HT1080 (cell line): ENCODE measurements around the genes ZG16 and PRRT2.

DNA sequence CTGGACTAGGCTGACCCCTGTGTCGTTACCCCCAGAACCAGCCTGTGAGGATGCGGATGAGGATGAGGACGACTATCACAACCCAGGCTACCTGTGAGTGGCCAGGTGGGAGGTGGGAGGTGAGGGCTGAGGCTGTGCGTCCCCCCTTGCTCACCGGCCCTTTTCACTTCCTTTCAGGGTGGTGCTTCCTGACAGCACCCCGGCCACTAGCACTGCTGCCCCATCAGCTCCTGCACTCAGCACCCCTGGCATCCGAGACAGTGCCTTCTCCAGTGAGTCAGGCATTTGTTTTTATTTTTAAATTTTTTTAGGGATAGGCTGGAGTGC lies 1.7 kb downstream of the LAT start:
RAMPAGE:
- cytosol, long total RNA: no peak
- long total RNA: no peak
- nucleus, long total RNA: no peak

RAMPAGE:
- cytosol, long total RNA: no peak
- long total RNA: no peak
- nucleus, long total RNA: no peak
Measured at GRCh38 chr16:29139349-29140177, 154.7 kb downstream of the LAT start.

DNA sequence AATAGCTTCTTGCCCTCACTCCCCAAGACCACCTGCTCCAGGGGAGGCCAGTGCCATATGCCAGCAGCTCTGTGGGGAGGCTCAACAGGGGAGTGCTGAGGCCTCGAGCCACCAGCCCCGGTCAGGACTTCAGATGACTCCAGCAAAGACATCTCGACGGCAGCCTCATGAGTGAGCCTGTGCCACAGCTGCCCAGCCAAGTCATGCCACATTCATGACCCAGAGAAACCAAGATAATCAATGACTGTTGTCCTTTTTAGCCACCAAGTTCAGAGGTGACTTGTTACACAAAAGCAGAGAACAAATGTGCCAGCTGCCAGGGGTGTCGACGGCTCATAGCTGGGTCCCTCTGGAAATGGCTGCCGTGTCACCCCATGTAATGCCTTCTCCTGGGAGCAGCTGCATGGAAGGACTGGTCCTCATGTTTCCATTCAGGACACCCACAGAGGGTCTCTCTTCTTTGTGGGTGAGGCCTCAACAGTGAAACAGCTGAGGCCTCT lies 162.2 kb downstream of the LAT start:
RAMPAGE:
- cytosol, long total RNA: no peak
- long total RNA: no peak
- nucleus, long total RNA: no peak

GRCh38 chr16:29148162-29148743 lies 163.4 kb downstream of the LAT start:
RAMPAGE:
- cytosol, long total RNA: no peak
- long total RNA: no peak
- nucleus, long total RNA: no peak

GRCh38 chr16:29157665-29158469 lies 173.0 kb downstream of the LAT start:
RAMPAGE:
- cytosol, long total RNA: no peak
- long total RNA: no peak
- nucleus, long total RNA: no peak

DNA sequence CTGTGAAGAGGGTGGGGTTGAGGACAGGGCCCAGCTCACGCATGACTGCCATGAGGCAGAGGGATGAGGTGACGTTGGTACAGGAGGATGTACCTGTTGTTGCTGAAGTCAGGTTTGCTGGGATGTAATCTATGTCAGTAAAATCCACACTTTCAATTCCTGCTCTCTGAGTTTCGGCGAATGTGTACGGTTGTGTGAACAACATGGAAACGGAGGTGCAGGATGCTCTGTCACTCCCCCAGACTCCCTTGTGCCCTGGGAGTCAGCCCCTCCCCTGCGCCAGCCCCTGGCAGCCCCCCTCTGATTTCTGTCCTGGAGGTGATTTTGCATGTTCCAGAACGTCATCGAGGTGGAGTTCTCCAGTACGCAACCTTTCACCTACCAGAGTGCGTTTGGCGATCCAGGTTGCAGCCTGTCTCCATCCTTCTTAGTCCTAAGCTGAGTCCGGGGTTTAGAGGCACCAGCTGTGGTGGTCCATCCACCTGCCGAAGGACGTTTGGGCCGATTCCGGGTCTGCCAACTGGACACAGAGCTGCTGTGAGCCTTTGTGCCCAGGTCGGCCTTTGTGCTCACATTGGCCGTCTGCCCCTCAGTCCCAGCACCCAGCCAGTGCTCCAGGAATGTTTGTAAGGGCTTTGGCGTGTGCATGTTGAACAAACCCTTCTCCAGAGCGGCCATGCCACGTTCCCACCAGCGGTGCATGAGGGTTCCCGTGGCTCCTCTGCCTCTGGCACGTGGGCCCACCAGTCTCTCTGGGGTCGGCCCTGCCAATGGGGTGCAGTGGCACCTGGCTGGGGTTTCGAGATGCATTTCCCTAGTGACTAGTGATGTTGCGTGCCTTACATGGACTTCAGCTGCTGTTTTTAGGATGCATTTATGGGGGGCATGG lies 203.1 kb downstream of the NPIPB11 start:
RAMPAGE:
- cytosol, long total RNA: no peak
- long total RNA: no peak
- nucleus, long total RNA: no peak

GRCh38 chr16:29220287-29220999 lies 186.1 kb downstream of the NPIPB11 start:
RAMPAGE:
- cytosol, long total RNA: no peak
- long total RNA: no peak
- nucleus, long total RNA: no peak

DNA sequence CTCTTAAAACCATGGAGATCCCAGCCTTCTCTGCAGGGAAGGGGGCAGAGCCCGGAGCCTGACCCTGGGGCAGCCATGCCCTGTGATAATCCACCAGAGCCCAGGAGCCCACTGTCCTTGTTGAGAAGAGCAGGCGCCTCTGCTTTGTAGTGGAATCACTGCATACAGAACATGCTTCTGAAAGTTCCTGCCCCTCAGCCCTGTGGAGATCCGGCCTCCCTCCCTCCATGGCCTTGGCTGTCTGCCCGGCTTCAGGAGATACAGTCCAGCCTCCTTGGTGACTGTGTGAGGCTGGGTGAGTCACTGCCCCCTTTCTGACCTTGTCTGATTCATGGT lies 141.3 kb downstream of the NPIPB11 start:
RAMPAGE:
- cytosol, long total RNA: no peak
- long total RNA: no peak
- nucleus, long total RNA: no peak

GRCh38 chr16:29284938-29285852 lies 121.3 kb downstream of the NPIPB11 start:
RAMPAGE:
- cytosol, long total RNA: no peak
- long total RNA: no peak
- nucleus, long total RNA: no peak

DNA sequence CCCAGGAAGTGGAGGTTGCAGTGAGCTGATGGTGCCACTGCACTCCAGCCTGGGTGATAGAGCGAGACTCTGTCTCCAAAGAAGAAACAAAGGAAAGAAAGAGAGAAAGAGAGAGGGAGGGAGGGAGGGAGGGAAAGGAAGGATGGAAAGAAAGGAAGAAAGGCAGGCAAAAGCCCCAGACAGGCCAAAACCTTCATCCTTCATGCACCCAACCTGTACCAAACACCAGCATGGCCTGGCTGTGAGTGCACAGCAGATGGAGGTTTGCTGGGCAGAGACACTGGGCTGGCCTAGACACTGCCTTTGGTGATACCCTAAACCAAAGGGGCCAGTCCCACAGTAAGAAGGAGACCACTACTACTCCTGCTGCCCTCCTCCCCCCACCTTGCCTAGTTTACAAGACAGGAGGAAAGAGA lies 18.9 kb downstream of the QPRT start:
RAMPAGE:
- cytosol, long total RNA: no peak
- long total RNA: no peak
- nucleus, long total RNA: no peak

RAMPAGE:
- cytosol, long total RNA: no peak
- long total RNA: no peak
- nucleus, long total RNA: no peak
Measured at GRCh38 chr16:29698548-29699779, 20.0 kb downstream of the QPRT start.

DNA sequence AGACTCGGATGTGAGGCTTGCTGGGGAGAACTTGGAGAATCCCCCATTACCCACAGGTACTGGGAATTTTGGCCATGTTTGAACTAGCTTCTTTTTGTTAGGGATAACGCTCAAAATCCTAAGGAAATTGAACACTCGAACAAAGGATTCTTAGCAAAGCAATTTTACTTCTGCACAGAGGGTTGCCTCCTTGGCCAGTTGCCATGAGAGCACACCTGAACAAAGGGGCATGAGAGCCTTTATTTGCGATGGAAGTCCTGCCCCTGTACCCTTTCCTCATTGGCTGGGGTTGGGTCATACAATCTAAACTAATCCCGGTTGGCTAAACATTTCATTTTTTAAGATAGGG lies 30.6 kb downstream of the QPRT start:
RAMPAGE:
- cytosol, long total RNA: no peak
- long total RNA: no peak
- nucleus, long total RNA: no peak

RAMPAGE:
- cytosol, long total RNA: no peak
- long total RNA: no peak
- nucleus, long total RNA: no peak
Measured at GRCh38 chr16:29741881-29742144, 4.0 kb downstream of the C16orf54 start.

GRCh38 chr16:29743087-29743433 lies 2.7 kb downstream of the C16orf54 start:
RAMPAGE:
- cytosol, long total RNA: no peak
- long total RNA: no peak
- nucleus, long total RNA: no peak

DNA sequence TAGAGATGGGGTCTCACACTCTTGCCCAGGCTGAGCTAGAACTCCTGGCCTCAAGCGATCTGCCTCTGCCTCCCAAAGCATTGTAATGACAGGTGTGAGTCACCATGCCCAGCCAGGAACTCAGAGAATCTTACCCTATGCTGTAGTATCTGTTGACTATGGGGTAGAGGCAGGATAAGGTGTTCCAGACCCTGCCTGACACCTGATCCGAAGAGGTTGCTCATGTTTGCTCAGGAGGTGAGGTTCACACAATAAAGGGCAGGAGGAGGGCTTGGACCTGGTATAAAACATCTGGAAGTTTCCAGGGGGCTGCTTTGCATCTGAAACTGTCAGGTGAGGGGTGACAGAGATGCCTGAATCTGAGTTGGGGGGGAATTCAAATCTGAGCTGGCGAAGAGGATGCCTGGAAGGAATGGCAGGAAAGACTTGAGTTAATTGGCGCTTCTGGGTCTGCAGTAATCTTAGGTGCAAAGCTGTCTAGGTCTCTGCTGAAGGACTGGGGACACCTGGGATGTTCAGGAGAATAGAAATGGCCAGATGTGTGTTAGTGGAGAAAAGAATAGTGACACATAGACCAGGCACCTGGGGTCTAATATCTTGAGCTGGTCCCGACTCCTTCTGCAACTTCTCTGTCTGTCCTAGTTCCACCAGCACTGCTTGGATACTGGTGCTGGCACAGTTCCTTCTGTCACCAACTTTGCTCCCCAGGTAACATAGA lies at the start of gene ZG16:
TSS of gene ZG16 (plus strand) at position 283 of the 718 bp plus-strand sequence.
RAMPAGE:
- cytosol, long total RNA: no peak
- long total RNA: no peak
- nucleus, long total RNA: no peak

DNA sequence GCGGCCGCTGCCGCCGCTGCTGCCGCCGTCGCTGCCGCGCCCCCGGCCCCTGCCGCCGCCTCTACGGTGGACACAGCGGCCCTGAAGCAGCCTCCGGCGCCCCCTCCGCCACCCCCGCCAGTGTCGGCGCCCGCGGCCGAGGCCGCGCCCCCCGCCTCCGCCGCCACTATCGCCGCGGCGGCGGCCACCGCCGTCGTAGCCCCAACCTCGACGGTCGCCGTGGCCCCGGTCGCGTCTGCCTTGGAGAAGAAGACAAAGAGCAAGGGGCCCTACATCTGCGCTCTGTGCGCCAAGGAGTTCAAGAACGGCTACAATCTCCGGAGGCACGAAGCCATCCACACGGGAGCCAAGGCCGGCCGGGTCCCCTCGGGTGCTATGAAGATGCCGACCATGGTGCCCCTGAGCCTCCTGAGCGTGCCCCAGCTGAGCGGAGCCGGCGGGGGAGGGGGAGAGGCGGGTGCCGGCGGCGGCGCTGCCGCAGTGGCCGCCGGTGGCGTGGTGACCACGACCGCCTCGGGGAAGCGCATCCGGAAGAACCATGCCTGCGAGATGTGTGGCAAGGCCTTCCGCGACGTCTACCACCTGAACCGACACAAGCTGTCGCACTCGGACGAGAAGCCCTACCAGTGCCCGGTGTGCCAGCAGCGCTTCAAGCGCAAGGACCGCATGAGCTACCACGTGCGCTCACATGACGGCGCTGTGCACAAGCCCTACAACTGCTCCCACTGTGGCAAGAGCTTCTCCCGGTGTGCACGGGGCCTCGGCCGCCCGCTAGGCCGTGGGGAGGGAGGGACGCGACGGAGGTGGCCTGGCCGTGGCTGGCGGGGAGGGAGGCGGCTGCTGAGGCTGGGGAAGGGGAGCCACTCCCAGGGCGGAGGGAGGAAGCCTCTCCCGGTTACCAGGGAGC lies 1.0 kb downstream of the MAZ start:
RAMPAGE:
- cytosol, long total RNA: no peak
- long total RNA: no peak
- nucleus, long total RNA: no peak

GRCh38 chr16:29811754-29812901 lies at the start of gene PRRT2:
TSS of gene PRRT2 (plus strand) at chr16:29812193.
RAMPAGE:
- cytosol, long total RNA: no peak
- long total RNA: no peak
- nucleus, long total RNA: no peak

DNA sequence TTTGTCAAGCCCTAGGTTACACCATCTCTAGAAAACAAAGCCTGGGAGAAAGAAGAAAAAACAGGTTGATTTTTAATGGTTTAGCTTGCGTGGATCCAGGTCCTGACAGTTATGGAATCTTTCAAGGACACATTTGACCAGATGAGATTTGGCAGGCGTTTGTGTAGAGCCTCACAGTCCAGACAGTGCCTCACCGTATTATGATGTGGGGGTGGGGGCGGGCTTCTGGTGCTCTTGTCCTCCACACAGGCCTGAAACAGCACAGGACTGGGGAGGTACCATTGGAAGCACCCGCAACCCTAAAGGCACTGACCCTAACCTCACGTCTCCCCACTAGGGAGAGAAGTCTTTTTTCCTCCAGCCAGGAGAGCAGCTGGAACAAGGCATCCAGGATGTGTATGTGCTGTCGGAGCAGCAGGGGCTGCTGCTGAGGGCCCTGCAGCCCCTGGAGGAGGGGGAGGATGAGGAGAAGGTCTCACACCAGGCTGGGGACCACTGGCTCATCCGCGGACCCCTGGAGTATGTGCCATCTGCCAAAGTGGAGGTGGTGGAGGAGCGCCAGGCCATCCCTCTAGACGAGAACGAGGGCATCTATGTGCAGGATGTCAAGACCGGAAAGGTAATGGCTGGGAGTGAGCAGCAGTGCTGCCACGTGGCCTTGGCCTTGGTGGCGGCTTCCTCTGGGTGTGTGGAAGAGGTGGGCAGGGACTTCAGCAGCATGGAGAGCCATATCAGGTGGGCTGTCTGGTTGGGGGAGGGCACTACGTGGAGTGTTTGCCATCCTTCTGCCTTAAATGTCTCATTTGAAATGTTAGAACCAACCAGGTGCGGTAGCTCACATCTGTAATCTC lies 19.8 kb downstream of the MVP start:
RAMPAGE:
- cytosol, long total RNA: no peak
- long total RNA: no peak
- nucleus, long total RNA: no peak

RAMPAGE:
- cytosol, long total RNA: no peak
- long total RNA: no peak
- nucleus, long total RNA: no peak
Measured at GRCh38 chr16:29924925-29925597, 965 bp downstream of the KCTD13 start.

DNA sequence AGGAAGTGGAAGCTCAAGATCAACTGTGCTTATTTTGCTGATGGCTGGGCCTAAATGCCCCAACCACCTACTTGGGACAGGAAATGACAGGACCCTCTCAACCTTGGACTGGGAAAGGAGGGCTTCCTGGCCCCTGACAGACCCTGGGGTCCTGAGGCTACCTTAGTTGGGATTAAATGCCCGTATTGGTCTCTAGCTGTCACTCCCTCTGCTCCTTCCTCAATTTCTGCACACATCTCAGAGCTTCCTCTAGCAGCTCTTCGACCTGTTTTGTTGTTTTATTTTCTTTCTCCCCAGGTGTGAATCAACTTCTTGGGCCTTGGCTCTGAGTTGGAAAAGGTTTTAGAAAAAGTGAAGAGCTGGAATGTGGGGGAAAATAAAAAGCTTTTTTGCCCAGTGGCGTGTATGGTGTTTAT lies 1.0 kb upstream of the TAOK2 start:
RAMPAGE:
- cytosol, long total RNA: no peak
- long total RNA: no peak
- nucleus, long total RNA: no peak